Parietal lobe (tissue), 2 donors: Measurements from ENCODE around the genes SYT13 and LARGE2.

DNA sequence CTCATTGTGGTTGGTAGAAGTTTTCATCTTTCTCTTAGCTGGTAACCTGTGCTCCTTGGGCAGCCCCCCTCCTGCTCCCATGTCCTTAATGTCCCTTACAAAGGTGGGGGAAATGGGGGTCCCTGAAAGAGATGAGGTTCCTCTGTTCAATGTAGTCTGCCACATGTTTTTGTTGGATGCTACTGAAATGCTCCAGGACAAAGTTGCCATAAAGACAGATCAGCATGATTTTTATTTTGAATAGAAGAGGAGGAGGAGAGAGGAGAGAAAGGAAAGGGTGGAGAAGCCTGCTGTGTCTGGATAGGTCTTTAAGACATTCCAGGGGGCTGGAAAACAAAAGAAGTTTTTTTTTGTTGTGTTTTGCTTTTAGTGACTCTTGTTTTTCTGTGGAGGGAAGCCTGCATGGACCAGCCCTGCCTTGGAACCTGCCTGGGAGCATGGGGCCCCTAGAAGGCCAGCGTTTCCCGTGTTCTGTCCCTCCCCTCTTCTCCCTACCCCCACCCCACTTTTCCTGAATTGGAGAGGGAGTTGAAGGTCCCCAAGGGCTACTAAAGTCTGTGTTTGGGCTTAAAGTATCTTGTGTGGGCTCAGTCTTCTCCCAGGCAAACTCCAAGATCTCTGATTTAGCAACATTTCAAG, 2.3 kb downstream of the TSPAN18 start:
- RAMPAGE, long total RNA = no peak

DNA sequence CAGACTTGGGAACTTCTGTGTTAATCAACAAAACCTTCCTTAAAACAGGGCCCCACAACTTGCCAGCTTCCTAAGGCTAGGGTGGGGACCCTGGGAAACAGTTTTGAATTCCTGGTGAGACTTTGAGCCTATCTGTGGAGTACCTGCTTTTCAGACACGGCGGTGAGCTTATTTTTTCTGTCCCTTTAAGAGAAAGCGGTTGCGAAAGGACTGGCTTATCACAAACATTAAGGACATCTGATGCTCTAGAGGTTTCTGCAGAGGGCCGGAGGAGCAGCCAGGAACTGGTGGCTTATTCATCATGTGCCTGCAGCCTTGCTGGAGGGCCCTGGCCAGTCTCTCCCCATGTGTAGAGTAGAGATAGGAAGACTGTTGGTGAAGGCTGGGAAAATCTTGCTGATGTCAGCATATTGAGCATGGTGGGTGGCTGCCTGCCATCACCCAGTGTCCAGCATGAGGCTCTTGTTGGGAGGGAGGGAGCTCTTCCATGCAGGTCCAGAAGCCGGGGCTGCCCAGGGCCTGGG, 54.1 kb downstream of the TSPAN18 start:
- RAMPAGE, long total RNA = no peak

DNA sequence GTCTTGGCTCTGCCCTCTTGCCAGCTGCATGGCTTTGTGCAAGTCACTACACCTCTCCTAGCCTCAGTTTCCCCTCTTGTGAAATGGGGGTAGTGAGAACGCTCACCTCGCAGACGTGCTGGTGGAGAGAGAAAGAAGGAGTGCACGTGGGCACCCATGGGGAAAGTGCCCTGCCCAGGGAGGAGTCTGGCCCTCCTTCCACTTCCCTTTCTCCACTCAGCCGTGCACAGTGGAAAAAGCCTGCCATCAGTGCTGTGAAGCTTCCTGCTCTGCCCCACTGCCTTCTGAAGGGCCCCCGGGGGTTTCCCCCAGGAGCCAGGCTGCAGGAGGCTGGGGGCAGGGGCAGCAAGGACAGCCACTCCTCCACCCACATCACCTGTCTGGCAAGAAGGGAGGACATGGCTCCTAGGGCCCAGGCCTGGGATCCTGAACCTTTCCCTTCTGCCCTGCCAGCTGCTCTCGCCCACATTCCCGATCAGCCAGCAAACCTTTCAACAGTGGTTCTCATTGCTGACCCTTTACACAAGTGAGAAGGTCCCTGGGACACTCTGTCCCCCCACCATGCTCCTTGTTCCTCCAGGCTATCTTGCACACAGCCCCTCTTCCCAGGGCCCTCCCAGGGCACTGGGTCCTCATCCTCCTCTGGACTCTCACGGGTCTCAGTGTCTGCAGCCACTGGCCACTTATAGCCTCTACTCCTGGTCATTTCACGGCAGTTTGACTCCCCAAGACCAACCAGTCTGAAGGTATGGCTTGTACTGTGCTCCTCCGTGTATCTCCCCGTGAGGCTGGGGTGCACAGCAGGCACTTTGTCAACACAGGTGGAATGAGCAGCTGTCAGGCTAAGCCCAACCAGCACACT, 7.4 kb downstream of the TP53I11 start:
- RAMPAGE, long total RNA = no peak

- RAMPAGE, long total RNA = no peak
Observed at GRCh38 chr11:45025618-45026821, 75.3 kb upstream of the TP53I11 start.

DNA sequence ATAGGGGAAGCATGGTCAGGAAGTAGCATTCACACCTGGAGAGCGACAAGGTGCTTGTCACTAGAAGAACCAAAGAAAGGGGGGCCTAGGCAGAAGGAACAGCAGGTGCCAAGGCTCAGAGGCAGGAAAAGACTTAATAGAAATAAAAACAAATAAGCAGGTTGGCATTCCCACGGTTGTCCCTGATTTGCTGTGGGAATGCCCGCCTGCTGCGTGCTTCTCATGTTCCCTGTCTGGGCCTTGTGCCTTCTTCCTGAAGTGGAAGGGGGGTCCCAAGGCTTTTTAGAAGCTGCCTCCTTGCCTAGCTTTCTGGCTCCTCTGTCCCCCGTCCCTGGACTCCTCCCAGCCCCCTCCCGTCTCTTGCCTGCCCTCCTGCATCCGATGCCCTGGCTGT, 54.7 kb upstream of the PRDM11 start:
- RAMPAGE, long total RNA = no peak

DNA sequence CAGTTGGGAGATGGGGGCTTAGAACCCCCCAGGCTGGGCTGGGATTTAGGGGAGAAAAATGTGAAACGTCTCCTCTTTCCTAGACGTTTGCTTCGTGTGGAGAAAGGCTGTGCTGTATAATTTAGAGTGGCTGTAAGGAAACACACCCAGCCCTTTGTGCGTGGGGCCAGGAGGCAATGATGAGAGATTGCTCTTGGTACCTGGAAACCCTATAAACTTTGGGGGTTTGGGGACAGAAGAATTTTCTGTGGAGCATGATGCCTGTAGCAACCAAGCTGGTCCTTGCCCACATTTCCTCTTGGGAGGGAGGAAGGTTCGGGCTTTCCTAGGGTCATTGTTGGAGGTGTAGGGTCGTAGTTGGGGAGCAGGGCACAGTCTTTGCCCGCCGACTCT, 1.3 kb downstream of the PRDM11 start:
- RAMPAGE, long total RNA = no peak

DNA sequence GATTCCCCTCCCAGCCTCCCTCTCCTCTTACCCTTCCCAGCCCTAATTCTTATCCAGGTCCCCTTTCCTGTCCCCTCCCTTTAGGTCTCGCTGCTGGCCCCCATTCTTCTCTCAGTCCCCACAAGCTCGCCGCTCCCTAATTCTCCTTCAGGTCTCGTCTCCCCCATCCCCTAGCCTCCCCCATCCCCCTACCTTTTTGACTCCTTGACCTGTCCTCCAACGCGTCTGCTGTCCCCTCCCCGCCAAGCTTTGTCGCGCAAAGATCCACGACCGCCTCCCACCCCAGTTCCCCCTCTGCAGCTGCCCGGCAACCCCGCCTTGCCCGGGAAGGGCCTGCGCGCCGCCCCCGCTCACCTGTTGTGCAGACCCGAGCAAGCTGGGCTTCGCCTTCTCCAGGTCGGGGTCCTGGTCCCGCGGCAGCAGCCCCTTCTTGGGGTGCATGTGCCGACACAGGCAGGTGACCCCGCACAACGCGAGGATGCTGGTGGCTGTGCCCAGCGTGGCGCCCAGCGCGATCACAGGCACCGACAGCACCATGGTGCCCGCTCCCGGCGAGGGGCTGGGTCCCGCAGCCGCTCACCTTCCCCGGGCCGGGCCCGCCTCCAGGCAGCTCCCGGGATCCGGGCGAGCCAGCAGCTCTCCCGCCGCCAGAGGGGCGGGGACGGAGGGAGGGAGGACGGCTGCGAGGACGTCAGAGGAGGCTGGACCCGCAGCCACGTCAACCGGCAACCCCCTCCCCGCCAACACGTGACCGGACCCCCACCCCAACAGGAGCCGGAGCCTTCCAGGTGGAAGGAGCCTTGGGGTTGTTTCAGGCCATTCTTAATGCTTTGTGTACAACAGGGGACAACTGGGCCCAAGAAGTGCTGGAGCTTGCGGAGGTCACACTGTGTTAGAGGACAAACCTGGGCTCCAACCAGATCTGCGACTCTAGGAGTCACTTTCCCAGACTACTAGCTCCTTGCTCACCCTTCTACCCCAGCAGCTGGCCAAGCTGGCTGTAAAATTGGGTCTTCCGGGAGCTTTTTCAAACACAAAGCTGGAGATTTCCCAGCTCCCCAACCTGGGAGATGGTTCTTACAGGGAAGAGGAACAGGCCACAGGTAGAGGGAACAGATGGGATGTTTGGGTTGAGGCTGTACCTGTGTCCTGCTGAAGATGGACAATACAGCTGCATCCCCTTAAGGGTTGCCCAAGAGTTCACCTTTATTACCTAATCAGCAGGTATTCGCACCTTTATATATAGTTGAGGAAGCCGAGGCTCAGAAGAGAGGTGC, at the start of gene SYT13:
Gene SYT13, minus strand, starts transcription at position 671 of the 1,277 bp plus-strand sequence.
- RAMPAGE, long total RNA = no peak

- RAMPAGE, long total RNA = no peak
Observed at GRCh38 chr11:45793858-45794480, 11.0 kb upstream of the SLC35C1 start.

- RAMPAGE, long total RNA = no peak
Observed at GRCh38 chr11:45801555-45802380, 3.2 kb upstream of the SLC35C1 start.

GRCh38 chr11:45863944-45864399, 16.7 kb downstream of the CRY2 start:
- RAMPAGE, long total RNA = no peak

DNA sequence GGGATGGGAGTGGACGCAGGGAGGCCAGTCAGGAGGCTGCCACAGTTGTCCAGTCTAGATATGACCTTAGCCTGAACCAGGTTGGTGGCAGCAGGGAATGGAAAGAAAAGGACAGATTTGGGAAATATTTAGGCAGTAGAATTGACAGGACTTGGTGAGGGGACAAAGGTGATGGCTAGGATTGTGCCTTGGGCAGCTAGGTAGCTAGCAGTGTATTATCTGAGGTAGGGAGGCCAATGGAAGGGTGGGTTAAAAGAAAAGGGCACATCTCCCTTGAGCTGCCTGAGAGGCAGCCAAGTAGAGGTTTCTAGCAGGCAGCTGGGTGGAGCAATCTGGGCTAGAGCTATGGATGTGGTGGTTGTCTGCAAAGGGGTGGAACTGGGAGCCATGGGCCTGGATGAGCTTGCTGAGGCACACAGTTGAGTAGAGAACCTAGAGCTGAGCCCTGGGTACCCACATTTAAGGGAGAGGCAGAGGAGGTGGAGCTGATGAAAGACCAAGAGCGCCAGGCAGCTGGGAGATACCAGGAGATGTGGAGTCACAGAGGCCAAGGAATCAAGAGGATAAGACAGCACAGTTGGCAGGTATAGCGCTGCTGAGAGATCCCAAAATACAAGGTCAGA, 18.8 kb downstream of the CRY2 start:
- RAMPAGE, long total RNA = no peak

GRCh38 chr11:45869532-45870378, 15.7 kb upstream of the MAPK8IP1 start:
- RAMPAGE, long total RNA = no peak

DNA sequence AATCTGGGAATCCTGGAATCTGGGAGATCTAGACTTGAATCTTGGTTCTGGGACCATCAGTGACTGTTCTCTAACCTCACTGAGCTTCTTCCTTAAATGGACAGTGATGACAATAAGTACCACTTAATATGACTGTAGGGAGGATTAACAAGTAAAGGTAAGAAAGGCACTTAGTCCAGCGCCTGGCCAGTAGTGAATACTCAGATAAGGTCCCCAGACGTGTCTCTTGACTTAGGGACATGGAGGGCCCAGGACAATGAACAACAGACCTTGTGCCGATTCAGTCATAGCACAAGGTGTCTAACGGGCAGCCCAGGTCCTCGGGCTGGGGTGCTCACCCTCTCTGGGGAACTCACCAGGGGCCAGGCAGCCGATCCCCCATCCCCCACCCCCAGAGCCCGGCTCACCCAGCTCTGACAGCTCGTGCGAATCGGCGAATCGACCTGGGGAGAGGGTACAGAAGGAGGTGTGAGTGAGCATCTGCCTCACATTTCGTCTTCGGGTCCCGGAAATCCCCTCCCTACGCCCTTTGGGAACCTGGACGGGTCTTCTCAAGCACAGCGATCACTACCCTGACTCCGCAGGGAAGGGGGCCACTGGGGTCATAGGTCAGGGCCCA, 517 bp downstream of the PEX16 start:
- RAMPAGE, long total RNA = no peak

GRCh38 chr11:45921936-45922990, at the start of gene LARGE2:
Gene LARGE2, plus strand, starts transcription at chr11:45922656.
- RAMPAGE, long total RNA = no peak

GRCh38 chr11:46016468-46016995, 94.1 kb downstream of the LARGE2 start:
- RAMPAGE, long total RNA = no peak

DNA sequence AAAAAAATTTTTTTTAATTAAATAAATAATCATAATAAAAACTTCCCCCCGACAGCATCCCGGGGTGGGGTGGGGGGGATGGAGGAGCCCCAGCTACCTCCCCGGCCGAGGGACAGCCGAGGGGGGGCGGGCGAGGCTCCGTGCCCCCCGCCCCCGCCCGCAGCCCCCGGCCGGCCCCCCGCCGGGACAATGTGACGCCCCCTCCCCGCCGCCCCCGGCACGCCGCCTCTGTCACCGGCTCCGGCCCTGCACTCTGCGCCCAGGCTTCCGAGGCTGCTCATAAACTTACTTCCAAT, 1.1 kb downstream of the PHF21A start:
- RAMPAGE, long total RNA = no peak

- RAMPAGE, long total RNA = no peak
Observed at GRCh38 chr11:46236925-46238087, 40.2 kb upstream of the CREB3L1 start.

- RAMPAGE, long total RNA = no peak
Observed at GRCh38 chr11:46279621-46280196, 2.2 kb downstream of the CREB3L1 start.

GRCh38 chr11:46315040-46315383, 32.3 kb upstream of the DGKZ start:
- RAMPAGE, long total RNA = no peak

DNA sequence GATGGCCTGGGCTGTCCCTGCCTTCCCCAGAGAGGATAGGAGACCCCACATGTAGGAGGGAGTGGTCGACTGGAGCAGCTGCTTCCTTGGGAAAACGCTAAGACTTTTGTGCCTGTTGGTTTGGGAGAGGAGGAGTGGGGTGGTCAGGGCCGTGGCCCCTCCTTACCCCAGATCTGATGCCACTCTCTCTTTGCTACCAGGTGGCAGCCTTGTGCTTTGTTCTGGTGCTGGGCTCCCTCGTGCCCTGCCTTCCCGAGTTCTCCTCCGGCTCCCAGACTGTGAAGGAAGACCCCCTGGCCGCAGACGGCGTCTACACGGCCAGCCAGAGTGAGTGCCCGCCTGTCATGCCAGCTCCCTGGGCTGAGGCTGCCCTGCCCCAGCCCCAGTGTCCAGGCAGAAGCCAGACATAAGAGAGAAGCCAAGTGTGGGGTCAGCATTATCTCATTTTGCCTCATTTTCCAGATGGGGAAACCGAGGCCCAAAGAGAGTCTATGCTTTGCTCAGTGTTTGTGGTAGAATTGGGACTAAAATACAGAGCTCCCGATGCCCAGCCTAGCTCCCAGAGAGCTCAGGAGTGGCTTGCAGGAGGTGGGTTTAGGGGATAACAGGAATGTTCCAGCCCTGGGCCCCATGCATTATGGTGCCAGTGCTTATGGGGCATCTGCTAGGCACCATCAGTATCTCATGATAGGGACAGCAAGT, 30.0 kb upstream of the DGKZ start:
- RAMPAGE, long total RNA = no peak